Thoracic aorta endothelial cell (primary cell): Measurements from ENCODE around the gene NPIPA8.

- CAGE, long polyA plus RNA: no peak
These were observed 44.8 kb downstream of the MYH11 start for GRCh38 chr16:15811909-15812618.

GRCh38 chr16:15822887-15823796, 33.7 kb downstream of the MYH11 start:
- CAGE, long polyA plus RNA: no peak

DNA sequence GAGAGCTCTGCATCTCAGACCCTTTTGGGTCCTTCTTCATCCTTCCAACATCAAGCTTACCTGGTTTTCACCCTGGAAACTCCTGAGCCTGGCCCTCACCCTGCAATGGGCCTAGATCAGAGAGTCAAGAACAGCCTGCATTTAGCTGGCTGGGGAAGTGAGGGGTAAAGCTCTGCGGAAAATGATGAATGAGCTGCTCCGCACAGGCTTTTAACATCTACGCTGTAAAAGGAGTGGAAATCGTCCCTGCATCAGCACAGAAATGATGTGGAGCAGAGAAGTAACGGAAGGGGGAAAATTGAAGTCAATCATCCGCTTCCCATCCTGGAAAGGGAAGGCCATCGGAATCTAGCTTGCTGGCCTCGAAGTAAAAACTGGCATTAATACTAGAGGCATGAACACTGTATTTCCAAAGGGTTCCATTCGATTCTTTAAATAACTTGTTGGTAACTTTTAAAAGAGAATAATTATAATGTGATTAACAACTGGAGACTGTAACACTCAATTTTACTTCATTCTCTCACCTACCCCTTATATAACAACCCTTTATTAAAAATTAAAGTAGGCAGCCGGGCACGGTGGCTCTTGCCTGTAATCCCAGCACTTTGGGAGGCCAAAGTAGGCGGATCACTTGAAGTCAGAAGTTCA, 2.6 kb upstream of the MYH11 start:
- CAGE, long polyA plus RNA: no peak

DNA sequence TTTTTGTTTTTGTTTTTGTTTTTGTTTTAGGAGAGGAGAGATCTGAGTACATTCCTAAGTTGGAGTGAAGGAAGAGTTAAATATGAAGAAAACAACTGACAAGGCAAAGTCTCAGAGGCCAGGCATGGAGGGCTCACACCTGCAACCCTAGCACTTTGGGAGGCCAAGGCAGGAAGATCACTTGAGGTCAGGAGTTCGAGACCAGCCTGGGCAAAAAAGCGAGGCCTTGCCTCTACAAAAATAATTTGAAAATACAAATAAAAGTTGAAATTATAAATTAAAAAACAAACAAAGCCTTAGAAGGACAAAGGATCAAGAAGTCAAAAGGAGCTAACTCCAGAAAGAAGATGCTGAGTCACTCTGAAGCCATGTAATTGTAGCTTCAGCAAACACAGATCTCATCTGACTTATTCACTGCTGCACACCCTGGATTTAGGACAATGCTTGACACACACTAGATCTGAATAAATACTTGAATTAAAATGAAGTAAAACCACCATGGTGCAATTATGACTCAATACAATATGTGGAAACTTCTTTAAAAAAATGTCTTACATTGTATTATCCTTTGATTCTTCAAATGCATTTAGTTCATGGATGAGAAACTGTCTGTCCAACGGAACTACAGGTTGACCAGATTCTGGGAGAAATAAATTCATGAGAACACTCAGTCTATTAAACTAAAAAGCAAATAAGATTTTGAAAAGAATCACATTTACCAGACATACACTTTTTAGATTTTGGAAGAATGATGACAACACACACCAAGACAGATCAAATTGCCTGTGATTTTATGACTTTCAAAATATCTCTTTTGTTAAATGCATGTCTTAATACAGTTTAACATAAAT, 8.9 kb downstream of the CEP20 start:
- CAGE, long polyA plus RNA: no peak

DNA sequence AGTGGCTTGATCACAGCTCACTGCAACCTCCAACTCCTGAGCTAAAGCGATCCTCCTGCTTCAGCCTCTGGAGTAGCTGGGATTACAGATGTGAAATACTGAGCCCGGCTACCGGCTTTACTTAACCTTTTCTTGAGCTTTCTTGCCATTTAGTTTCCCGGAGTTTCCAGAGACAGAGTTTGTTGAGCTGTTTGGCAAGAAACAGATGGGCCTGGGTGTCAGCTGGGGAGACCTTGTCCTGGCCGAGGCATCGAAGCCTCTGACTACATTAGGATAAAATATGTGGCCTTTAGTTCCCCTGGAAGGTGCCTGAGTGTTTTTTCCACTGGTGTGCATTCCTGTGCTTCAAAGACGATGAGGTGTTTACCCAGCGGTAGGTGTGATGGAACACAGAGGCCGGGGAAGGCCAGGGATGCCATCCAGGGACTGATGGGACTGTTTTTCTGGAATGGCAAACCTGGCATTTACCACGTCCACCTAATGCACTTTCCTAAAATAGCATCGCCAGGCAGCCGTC, 113.0 kb downstream of the ABCC1 start:
- CAGE, long polyA plus RNA: no peak

DNA sequence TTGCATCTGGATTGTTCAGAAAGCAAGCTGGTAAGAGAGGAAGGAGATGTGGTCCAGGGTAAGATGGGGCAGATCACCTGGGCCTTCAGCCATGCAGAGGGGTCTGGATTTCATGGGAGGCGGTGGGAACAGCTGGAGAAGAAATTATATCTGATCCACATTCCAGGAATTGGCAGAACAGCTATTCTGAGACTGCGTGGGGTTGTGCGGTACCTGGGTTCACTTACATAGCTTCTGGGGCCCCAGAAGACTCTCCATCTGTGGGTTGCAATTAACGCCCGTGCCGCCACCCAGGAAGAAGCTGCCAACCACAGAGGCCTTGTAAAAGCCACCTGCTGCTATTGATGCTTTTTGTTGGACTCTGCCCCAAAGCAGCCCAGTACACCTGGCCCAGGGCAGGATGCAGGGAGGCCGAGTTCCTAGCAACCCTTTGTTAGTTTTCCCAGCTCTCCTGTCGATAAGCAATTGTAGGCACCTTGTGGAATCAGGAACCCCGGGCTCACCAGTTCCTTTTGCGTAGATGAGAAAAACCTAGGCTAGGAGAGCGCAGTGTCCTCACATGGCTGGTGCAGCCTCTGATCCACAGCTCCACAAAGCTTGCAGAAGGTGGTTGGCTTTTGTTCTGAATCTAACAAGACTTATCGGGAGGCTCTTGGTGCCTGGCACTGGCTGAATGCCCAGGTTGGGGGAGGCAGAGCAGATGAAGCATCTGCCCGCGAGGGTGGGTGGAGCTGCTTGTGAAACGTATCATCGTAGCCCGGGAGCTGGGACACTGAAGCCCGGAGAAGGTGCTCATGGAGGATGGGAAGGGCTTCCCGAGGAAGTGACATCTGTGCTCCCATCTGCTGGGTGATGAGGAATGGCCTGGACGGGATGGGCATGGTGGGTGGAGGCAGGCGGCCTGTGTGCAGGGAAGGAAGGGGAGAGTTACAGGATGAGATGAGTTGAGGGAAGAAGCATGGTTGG, 103.2 kb downstream of the ABCC6 start:
- CAGE, long polyA plus RNA: no peak

GRCh38 chr16:16136309-16136821, 86.9 kb downstream of the ABCC6 start:
- CAGE, long polyA plus RNA: no peak

DNA sequence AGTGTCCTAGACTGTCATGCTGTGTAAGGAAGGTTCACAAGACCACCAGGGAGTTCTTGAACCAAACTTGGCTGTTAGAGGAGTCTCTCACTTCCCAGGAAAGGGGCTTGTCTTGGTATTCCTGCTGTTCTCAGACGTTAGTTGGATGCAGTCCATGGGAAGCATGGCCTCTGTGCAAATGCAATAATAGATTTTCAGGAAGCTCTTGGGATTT, 425.8 kb downstream of the NPIPA7 start:
- CAGE, long polyA plus RNA: no peak

DNA sequence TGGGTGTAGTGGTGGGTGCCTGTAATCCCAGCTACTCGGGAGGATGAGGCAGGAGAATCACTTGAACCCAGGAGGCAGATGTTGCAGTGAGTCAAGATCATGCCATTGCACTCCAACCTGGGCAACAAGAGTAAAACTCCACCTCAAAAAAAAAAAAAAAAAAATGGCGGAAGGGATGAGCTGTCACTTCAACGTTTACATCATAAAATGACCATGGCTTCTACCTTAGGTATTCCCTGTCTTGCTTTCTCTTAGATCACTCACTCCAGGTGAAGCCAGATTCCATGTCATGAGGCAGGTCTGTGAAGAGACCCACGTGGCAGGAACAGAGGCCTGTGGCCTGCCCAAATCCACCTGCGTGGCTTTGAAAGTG, 498.2 kb downstream of the XYLT1 start:
- CAGE, long polyA plus RNA: no peak

GRCh38 chr16:17375302-17376154, 95.2 kb downstream of the XYLT1 start:
- CAGE, long polyA plus RNA: no peak

GRCh38 chr16:17396770-17397428, 73.9 kb downstream of the XYLT1 start:
- CAGE, long polyA plus RNA: no peak

- CAGE, long polyA plus RNA: no peak
These were observed 12.5 kb downstream of the XYLT1 start for GRCh38 chr16:17458113-17458860.

GRCh38 chr16:18336510-18337006, at the start of gene NPIPA8:
NPIPA8 (minus strand) TSS chr16:18336736.
- CAGE, long polyA plus RNA: no peak

DNA sequence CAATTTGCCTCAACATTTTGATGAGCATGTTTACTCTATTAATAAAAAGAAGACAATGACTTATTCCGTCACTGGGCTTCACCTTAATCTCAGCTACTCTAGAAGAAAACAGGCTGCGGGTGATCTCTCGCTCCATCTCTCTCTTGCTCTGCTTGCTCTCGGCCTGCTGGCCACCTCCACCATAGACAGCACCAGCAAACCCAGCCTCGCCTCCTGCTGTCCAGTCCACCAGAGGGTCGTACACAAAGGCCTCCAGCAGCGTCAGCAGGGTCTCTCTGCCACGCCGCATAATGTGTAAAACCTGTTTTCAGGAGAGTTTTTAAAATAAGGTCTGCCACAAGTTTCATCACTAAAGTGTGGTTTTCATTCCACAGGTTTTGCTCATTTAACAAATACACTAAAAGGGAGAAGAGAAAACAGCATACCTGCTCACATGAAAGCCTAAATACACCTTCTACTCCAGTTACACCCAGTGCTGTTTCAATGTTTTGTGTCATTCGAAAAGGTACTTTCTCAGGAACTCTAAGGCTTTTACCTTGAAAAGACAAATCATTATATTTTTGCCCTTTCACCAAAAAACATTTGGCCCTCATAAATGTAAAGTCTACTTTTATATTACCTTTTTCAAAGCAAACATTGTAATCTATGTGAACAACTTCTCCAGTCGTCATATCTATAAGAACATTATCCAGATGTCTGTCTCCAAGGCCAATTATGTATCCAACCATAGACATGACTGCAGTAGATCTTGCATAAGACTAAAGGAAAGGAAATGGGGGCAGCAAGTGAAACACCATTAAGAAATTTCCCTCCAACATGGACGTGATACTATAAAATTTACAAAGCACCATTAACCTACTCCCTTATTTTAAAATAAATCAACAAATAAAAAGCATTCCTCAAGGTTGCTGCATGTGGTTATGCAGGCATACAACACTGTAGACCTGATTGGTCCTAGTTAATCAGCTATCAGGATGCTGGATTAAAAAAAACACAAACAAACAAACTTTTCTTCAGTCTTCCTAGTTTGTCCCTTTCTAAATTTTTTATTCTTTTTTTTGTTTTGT, 36.9 kb upstream of the ARL6IP1 start:
- CAGE, long polyA plus RNA: no peak

GRCh38 chr16:19062748-19063172, 4.7 kb upstream of the COQ7 start:
- CAGE, long polyA plus RNA: no peak

- CAGE, long polyA plus RNA: no peak
These were observed 15.2 kb downstream of the SYT17 start for GRCh38 chr16:19183229-19183661.

DNA sequence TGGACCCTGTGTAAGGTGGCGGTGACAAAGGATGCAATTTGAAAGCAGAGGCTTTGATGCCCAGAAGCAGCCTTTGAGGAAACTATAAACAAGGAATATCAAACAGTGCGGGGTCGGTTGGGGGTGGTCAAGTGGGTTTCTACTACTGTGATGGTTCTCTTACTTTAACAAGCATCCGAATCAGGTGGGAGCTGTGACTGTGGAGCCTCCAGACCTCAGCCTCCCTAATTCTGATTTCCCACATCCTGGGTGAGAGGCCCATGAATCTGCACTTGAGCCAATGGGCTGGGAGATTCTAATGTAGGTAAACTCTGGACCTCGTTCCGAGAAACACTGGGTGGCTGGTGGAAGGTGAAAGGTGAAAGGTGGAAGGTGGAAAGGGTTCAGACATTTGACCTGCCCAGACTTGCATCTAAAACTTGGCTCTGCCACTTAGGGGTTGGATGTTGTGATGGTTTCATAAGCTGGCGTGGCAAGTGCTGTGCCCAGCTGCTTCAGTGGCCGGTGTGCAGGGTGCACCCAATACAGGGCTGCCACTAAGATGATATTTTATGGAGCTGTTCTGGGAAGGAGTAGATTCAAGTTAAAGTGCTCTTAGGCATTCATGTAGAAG, 24.7 kb downstream of the SYT17 start:
- CAGE, long polyA plus RNA: no peak

DNA sequence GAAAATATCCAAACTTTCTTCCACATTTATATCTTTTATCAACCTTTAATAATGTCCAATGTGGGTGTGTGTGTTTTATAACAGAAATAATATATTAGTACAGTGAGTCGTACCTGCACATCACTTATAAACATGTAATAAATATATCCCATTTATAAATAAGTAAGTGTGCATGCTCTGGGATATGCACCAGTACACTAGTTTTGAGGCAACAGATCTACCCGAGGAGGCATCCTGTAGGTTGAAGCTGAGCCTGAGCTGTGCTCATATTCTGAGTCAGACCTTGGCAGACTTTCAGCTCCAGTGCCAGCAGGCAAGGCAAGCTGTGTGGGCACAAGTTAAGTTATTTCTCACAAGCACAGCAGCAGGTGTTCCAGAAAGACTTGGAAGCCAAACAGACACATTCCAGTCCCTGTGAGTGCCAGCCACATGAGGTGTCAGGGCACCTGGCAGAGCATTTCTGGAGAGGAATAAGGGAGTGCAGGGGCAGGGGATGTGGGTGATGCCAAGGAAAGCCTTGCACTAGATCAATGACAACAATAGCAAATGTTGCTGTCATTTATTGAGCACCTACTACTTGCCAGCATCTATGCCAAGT, 1.3 kb upstream of the CLEC19A start:
- CAGE, long polyA plus RNA: no peak

DNA sequence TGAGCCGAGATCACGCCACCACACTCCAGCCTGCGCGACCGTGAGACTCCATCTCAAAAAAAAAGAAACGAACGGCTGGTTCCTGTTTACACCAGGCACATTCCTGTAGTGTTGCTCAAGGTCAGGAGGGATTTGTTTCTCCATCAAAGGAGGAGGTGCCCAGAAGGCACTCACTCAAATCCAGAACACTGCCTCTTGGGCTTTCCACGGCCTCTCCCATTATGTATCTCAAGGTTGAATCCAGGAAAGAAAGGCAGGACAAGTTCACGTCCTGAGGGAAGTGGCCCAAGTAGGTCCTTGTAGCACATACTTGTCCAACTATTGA, 13.5 kb downstream of the KNOP1 start:
- CAGE, long polyA plus RNA: no peak

DNA sequence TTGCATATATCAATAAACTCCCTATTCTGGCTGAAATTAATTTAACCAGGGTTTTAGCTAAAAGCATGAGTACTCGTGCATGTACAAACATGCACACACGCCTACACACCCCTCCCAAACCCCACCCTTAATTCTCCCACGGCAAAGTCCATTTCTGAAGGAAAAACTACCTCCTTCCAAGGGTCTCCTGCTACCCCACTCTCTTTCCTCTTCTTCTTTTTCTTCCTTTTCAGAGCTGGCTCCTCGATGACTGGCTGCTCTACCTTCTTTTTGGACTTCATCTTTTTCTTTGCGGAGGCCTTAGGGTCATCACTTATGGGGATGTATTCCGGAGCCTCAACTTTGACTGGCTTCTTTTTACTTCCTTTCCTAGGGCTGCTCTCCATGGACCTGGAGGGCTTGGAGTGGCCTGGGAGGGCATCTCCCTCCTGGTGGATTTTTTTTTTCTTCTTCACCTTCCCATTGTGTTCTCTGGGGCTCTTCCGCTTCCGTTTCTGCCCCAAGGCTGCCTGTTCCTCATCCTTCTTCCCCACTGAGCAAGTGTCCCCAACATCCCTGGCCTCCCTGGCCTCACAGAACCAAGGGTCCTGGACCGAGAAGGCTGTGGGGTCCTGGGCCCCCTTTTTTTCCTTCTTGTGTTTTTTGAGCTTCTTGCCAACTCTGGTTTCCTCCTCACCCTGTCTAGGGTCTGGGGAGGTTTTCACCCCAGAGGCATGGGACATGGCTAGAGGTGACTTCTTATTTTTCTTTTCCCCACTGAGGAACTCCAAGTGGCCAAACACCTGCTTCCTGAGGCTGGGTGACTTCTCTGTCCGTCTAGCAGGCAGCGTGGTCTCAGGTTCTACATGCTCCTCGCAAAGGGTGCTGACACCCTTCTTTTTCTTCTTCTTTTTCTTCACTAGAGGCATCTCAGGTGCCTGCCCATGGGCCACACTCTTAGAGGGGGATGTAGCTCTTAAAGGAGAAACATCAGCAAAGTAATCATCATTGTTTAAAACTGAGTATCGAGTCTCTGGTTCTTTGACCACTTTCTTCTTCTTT, 3.8 kb downstream of the KNOP1 start:
- CAGE, long polyA plus RNA: no peak